Sternocleidomastoid (tissue), 1 donor: Measurements from ENCODE around the genes FHAD1 and PLEKHM2.

DNA sequence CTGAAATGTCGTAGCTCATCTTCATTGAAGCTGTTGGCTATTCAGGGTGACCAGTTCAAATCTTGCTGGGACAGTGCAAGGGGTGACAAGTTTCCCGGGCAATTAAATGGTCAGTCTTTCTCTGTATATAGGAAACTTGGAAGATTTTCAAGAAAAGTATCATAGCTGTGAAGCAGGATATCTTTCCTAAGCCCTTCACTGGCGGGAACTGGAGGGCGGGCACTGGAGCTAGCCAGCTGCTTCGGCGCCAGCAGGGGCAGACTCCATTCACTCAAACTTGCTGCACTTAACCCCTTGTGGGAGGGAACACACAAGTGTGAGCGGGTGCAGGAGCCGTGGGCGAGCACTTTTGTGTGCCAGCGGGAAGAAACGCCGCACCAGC lies 232.2 kb upstream of the KAZN start:
- PRO-cap, result no peak

- PRO-cap, result no peak
These were observed 44.6 kb upstream of the KAZN start for GRCh38 chr1:14553972-14554282.

GRCh38 chr1:14742096-14742466 lies 143.6 kb downstream of the KAZN start:
- PRO-cap, result no peak

DNA sequence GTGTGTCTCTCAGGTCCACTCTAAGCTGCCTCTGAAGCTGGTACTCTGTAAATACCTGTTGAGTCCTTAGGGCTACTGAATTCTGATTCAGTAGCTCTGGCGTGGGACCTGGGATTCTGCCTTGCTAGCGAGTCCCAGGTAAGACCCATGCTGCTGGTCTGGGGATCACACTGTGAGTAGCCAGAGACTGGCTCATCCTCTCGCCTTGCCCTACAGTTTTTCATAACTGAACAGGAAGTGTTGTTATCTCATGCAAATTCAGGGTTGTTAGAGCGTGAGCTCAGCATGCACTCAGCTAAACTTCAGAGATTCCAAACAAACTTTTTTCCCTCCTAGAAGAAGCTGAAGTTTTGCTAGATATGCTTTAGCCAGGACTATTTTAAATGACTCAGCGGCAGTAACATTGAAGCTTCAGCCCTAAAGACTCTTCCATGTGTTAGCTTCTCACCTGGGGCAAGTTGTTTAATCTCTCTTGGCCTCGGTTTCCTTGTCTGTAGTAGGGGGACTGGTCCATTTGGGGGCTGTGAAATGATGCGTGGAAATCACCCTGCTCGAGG lies 271.5 kb upstream of the TMEM51 start:
- PRO-cap, result no peak

DNA sequence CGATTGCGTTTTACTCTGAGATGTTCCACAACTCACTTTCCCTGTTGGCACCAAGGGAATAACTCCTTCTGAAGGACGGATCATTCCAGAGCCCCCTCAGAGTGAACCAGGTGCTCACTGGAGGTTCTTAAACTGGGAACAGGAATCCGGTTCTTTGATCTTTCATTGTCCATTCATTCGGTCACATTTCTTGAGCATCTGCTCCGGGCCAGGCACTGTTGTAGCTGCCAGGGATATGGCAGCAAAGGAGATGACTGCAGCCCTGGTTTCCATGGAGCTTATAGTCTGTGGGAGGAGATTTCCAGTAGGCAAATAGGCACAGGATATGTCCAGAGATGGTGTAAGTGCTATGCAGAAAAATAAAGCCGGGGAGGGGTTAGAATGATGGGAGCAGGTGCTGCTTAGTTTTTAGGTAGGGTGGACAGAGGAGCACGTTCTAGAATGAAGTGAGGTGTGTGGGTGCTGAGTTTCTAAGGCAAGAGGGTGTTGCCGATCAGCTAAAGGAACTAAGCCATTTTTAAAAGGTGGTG lies 226.4 kb upstream of the TMEM51 start:
- PRO-cap, result no peak

- PRO-cap, result unidirectional peak, minus-strand start at chr1:15154115; unidirectional peak, minus-strand start at chr1:15154155; unidirectional peak, minus-strand start at chr1:15154521; unidirectional peak, minus-strand start at chr1:15154886
These were observed 824 bp downstream of the TMEM51 start for GRCh38 chr1:15154025-15155116.

DNA sequence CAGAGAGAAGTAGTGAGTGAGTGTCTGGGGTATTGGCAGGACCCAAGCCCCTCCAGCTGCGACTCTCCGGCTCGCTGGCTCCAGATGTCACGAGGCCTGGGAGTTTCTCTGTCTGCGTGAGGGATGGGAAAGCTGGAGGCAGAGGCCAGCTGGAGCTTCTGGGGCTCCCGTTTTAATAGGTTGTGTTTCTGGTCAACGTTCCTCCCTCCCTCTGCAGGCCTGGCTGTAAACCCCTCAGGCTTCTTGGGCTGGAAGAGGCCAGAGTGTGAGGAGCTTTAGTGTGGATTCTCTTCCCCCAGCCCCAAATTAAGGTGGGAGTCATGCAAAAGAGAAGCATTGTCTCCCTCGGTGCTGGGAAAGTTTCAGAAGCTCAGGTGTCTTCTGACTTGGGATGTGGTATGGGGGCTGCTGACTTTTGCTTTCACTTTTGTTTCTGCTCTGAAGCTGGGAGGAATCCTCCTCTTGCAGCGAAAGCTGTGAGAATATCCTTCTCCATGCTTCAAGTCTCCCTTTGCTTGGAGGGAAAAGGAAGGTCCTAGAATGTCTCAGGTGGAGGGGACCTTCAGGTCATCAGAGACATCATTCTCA lies 2.7 kb downstream of the TMEM51 start:
- PRO-cap, result no peak

- PRO-cap, result unidirectional peak, plus-strand start at chr1:15247280
These were observed at the start of gene FHAD1 for GRCh38 chr1:15246825-15247556. Gene FHAD1 (plus strand): TSS chr1:15247223.

- PRO-cap, result no peak
These were observed 77.8 kb downstream of the FHAD1 start for GRCh38 chr1:15324784-15325278.

GRCh38 chr1:15328730-15329236 lies 80.9 kb upstream of the EFHD2 start:
- PRO-cap, result no peak

- PRO-cap, result no peak
These were observed 5.8 kb upstream of the CTRC start for GRCh38 chr1:15432198-15433046.

DNA sequence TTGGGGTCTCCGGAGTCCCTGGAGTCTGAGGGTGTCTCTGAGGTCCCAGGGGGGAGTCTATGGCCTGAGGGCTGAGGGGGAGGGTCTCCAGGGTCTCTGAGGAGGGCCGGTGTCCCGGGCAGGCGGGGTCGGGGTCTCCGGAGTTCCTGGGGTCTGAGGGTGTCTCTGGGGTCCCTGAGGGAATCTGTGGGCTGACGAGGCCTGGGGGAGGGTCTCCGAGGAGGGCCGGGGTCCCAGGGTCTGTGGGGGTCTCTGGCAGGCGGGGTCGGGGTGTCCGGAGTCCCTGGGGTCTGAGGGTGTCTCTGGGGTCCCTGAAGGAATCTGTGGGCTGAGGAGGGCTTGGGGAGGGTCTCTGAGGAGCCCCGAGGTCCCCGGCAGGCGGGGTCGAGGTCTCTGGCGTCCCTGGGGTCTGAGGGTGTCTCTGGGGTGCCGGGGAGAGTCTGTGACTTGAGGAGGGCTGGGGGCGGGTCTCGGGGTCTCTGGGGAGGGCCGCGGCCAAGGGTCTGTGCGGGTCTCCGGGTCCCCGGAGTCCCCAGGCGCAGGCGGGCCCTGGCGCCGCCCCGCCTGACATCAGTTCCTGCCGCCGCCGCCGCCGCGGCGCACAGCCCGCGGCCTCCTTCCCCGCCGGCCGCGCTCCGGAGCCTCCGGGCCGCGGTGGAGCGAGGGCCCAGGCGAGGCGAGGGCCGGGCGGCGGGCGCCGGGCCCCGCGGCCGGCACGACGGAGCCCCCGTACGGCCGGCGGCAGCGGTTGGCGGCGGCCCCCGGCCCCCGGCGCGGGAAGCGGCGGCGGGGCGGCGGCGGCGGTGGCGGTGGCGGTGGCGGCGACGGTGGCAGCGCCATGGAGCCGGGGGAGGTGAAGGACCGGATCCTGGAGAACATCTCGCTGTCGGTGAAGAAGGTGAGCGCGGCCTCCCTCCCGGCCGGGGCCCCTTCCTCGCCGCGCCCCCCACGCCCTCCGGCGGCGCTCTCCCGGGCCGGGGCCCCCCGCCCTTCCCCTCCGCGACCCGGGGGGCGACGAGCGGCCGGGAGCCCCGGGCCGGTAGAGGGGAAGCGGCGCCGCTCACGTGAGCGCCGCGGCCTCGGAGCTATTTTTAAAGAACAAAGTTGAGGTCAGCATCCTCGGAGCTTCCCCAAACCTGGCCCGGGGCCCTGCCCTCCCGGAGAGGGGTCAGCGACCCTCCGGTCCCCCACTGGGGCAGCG lies at the start of gene PLEKHM2:
TSS of gene PLEKHM2 (plus strand) at position 600 of the 1,201 bp plus-strand sequence.
- PRO-cap, result bidirectional peak, plus-strand start at position 641 of the sequence, minus-strand start at position 530 of the sequence

- PRO-cap, result bidirectional peak, plus-strand start at chr1:15685053, minus-strand start at chr1:15685006
These were observed 866 bp downstream of the PLEKHM2 start for GRCh38 chr1:15684922-15685450.

DNA sequence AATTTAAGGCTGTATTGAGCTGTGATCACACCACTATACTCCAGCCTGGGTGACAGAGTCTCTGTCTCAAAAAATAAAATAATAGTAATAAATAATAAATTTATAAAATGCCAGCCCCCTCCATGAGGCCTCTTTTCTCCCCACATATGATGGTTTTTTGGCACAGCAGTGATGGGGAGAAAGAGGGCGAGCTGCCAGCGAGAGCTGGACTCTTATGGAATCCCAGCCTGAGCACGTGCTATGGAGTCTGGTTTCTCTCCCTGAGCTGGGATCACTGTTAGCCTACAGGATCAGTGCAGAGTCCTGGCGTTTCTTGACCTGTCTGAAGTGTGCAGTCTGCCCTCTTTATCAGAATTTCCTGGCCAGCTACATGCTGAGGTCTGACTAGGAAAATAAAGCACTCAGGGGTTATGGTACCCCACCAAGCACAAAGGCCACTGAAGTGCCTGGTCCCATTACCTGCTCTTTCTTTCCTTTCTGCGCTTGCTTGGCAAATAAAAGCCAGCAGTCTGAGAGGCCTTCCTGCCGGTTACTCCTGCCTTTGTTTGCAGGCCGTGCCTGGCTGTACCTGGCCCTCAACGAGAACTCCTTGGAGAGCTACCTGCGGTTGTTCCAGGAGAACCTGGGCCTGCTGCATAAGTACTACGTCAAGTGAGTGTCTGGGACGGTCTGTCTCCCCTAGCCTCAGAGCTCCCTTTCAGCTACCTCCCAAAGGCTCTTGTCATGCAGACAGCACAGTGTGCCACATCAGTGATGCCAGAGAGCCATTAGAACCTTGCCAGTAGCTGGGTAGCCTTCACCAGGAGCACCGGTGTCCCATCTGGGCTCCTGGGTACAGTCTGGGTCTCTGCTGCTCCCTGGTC lies 18.5 kb upstream of the SLC25A34 start:
- PRO-cap, result no peak

DNA sequence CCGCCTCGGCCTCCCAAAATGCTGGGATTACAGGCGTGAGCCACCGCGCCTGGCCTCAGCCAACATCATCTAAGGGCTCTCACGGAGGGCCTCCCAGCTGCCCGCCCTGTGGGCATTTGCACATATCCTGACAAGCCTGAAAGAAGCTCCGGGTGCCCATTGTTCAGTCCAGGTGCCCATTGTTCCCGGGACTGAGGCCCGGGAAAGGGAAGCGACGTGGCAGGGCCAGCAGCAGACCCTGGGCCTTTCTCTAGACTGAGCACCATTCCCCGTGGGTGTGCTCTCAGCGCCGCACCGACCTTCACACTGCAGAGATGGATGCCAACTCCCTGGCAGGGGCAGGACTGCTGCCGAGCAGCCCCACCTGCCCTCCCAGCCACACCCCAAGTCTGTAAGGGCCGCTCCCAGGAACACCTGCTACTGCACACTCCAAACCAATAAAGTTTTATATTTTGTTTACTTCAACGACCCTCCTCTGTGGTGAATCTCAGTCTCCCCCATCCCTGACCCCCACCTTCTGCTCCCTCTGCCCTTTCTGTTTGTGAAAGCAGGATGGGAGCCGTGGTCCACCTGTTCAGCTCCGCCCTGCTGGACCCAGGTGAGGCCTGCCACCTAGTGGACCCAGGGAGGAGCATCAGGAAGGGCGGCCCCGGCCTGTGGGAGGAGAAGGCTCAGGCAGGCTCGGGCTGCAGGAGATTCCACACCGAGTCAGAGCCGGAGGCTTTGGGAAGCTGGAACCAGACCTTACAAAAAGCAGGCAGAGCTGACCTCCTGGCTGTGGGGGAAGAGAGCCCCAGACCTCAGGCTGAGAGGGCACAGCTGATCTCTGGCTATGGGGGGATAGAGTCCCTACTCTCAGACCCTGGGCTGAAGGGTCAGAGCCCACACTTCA lies 1.1 kb upstream of the TMEM82 start:
- PRO-cap, result no peak

- PRO-cap, result unidirectional peak, minus-strand start at chr1:15801026
These were observed 6.5 kb downstream of the UQCRHL start for GRCh38 chr1:15800796-15801522.

DNA sequence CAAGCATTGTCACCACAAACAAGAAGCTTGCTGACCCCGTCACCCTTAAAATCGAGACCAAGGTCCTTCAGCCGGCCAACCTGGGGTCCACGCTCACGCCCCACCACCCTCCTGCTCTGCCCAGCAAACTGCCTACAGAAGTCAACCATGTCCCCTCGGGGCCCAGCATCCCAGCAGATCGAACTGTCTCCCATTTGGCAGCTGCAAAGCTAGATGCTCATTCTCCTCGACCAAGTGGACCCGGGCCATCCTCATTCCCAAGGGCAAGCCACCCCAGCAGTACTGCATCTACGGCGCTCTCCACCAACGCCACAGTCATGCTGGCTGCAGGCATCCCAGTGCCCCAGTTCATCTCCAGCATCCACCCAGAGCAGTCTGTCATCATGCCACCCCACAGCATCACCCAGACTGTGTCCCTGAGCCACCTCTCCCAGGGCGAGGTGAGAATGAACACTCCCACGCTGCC lies 40.8 kb downstream of the ZBTB17 start:
- PRO-cap, result no peak

DNA sequence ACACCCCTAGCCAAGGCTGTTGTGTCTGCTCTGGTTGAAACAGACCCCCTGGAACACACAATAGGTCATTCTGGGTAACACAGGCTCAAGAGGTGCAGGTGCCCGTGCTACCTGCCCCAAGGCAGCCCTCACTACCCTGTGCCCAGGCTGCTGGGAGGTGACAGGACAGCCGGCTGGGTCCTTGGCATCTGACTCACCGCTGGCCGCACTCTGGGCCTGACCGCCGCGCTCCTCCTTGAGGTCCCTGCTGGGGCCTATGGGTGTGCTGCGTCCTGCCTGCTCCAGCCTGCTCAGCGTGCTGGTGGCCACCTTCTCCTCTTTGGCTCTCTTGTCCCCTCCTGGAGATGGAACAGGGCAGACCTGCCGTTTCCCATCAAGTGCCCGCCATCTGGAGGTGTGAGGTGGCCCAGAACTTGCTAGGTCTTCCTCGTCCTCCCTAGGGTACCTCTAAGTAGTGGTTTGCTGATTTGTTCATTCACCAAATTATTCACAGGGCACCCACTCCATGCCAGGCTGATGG lies 29.9 kb downstream of the ZBTB17 start:
- PRO-cap, result no peak

- PRO-cap, result no peak
These were observed 4.8 kb downstream of the CLCNKA start for GRCh38 chr1:16026500-16027272.

DNA sequence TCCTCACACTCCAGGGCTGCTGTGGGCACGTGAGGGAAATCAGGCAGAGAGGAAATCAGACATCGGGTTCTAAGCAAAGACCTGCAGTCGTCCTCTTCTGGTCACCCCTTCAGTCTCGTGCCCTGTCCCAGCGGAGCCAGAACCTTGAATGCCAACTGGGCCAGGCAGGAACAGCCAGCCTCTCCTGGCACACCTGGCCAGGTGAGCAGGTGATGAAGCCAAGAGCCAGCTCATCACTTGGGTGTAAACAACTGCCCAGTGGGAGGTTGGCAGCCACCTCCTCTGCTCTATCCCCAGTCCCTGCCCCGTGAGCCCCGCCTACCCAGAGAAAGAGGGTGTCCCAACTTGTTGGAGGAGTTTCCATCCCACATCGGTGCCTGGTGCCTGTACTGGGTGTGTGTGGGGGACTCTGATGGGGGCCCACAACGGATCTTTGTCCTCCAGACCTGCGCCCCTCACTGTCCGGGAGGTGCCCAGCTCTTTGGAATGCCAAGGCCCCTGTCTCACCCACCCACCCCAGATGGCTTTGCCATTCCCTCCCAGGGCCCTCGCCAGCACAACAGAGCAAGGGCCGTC lies 17.8 kb upstream of the FAM131C start:
- PRO-cap, result no peak